OVCAR3 (cell line): ENCODE results near the genes OTUD3 and KIF17.

- RRBS, result no CpG with 5 or more reads among the region's 5 CpGs
Observed at GRCh38 chr1:19682325-19682851, 17.7 kb downstream of the HTR6 start.

DNA sequence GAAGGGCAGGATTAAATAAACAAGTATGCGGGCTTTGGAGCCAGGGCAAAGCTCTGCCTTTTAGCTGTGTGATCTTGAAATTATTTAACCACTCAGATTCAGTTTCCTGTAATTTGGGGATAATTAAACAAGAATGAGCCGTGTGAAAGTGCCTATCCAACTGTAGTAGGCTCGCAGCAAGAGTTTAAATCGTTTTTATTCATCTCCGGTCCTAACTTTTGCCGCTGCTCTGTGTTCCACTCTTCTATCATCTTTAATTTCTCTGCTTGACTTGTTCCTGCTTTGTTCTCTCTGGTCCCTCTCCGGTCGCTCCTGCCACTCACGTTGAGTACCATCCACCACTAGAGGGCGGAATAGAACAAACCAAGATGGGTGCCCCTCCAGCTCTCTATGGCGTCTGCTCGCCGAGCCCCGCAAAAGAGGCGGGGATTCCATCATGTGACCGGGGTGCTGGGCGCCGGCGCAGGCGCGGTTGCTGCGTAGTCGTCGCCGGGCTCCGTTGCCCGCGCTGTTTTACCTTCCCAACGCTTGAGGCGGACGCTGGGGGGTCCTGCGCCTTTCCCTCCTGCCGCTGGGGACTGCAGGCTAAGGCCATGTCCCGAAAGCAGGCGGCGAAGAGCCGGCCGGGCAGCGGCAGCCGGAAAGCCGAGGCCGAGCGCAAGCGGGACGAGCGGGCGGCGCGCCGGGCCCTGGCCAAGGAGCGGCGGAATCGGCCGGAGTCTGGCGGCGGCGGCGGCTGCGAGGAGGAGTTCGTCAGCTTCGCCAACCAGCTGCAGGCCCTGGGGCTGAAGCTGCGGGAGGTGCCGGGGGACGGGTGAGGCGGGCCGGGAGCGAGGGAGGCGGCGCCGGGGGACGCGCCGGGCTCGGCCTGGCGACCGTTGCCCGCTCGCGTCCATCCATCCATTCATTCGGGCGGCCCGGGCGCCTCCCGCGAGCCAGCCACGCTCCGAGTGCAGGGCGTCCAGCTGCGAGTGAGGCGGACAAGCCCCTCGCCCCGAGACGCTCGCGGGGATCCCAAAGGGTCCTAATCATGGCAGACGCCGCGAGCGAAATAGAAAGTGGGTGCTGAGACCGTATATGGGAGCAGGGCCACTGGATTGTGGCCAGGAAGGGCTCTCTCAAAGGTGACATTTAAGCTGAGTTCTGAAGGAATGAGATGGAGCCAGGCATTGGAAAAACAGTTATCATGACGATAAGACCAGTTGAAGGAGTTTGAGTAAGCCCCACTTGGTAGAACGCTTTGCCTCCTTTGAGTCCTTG is at the start of gene OTUD3:
TSS of gene OTUD3 (plus strand) at position 475 of the 1,260 bp plus-strand sequence.
- RRBS, result 5% methylated on average over 32 of the region's 102 CpGs

DNA sequence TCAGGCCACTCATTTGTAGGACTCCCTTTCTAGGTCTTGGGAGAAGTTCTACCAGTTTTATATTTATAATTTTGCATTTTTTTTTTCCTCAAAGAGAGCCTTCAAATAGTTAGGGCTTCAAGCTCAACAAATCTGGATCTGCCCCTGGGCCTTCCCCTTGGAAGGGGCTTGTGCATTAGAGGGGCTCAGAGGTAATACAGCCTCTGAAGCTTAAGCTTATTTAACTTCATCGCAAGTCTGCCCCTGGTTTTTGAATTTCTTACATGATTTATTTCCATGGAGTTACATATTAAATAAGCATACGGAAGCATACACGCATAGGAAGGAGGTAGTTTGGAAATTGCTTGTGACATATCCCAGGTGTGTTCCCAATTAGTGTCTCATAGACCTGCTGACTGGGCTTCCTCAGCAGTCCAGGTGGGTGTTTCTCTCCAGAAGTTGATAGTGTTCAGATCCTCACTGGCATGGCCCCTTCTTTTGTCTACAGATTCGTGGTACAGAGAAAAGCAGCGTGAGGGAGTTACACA is 14.9 kb downstream of the OTUD3 start:
- RRBS, result no CpG with 5 or more reads among the region's 5 CpGs

DNA sequence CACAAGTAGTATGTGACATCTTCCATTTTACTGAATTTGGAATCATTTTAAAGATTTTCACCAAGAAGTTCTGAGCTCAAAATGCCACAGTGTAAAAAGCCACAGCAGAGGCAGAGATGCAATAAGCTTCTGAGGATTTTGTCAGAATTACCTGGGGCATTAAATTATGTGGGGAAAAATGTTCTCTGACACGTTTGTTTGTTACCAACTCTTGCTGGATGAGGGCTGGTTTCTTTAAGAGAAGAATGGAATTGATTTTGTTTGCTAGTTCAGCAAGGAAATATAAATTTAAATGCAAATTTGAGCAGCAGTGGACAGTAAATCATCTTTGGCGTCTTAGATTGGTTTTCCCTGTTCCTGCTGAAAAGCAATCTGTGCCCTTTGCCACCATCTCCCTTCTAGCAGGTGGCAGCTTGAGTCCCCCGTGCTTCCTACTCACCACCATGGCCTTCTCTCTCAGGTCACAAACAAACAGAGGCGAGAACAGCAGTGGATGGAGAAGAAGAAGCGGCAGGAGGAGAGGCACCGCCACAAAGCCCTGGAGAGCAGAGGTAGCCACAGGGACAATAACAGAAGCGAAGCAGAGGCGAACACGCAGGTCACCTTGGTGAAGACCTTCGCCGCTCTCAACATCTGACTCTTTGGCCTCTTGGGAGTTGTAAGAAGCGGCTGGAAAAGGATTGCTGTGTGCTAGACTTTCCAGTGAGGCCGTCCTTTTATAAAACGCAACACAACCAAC is 16.1 kb downstream of the PLA2G2E start:
- RRBS, result no CpG with 5 or more reads among the region's 14 CpGs

- RRBS, result no CpG with 5 or more reads among the region's 7 CpGs
Observed at GRCh38 chr1:20184533-20184931, 1.4 kb upstream of the UBXN10 start.

- RRBS, result no CpG with 5 or more reads among the region's 41 CpGs
Observed at GRCh38 chr1:20242805-20243595, 47.7 kb upstream of the VWA5B1 start.

- RRBS, result 5% methylated on average over 10 of the region's 65 CpGs
Observed at GRCh38 chr1:20366387-20366972, 75.8 kb downstream of the VWA5B1 start.

DNA sequence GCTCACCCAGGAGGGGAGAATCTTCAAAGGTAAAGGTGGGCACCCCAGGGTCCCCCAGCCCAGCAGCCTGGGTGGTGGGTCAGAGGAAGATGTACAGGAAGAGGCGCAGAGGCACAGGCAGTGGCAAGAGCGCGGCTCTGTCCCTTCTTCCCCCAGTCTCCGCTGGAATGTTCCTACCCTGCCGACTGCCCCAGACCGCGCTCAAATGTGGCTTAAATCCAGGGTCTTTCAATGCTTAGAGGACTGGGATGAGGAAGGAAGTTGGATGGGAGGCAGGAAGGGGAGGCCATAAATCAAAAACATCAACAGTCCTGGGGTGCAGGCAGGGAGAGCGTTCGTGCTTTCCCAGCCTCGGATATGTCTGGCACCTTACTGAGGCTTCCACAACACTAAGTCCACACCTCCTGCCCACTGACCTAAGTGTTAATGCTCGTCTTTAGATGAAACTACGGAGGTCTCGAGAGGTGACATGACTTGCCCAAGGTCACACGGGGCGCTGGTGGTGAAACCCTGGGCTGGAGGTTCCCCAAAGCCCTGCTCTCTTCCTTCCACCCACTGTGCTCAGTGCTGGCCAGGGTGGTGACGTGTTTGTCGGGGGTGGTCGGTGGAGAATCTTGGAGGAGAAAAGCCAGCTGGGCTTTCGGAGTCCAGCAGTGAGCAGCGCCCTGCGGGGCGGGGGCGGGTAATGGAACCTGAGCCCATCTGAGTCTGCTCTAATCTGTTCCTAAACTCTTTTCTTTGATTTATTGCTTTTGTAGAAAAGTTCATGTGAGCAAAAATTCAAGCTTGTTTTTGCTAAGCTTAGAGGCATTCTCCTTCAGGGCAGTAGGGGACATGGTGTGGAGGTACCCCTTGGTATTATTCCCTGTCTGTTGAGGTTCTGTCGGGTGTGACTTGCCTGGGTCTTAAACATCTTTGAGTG is 619 bp downstream of the CDA start:
- RRBS, result no CpG with 5 or more reads among the region's 24 CpGs

- RRBS, result no CpG with 5 or more reads among the region's 7 CpGs
Observed at GRCh38 chr1:20604613-20605156, 15.8 kb downstream of the CDA start.

GRCh38 chr1:20717384-20718422 is at the start of gene KIF17:
TSS of gene KIF17 (minus strand) at chr1:20718007.
- RRBS, result 9% methylated on average over 38 of the region's 119 CpGs

DNA sequence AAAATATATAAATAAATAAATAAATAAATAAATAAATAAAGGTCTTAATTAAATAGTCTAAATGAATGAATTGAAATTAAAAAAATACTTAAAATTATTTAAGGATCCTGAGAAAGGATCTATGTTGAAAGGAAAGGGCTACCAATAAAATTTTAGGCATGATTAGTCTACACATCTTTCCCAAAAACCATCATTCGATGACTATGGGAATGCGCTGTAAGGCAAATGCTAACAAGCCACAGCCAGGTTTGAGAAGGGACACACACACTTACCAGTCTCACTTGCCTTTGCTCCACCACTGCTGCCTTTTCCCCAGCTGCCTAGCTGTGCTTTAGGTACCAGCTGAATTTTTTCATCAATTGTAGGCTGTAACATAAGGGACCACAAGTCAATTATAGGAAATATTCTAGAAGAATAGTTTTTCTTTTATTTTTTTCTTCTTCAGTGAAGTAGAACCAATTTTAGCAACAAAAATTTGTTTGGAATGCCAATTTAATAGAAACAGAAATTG is 67.7 kb upstream of the HP1BP3 start:
- RRBS, result no CpG with 5 or more reads among the region's 2 CpGs

- RRBS, result no CpG with 5 or more reads among the region's 7 CpGs
Observed at GRCh38 chr1:20893457-20893908, 106.4 kb upstream of the HP1BP3 start.

GRCh38 chr1:21069483-21069861 is 107.2 kb downstream of the EIF4G3 start:
- RRBS, result no CpG with 5 or more reads among the region's 3 CpGs

DNA sequence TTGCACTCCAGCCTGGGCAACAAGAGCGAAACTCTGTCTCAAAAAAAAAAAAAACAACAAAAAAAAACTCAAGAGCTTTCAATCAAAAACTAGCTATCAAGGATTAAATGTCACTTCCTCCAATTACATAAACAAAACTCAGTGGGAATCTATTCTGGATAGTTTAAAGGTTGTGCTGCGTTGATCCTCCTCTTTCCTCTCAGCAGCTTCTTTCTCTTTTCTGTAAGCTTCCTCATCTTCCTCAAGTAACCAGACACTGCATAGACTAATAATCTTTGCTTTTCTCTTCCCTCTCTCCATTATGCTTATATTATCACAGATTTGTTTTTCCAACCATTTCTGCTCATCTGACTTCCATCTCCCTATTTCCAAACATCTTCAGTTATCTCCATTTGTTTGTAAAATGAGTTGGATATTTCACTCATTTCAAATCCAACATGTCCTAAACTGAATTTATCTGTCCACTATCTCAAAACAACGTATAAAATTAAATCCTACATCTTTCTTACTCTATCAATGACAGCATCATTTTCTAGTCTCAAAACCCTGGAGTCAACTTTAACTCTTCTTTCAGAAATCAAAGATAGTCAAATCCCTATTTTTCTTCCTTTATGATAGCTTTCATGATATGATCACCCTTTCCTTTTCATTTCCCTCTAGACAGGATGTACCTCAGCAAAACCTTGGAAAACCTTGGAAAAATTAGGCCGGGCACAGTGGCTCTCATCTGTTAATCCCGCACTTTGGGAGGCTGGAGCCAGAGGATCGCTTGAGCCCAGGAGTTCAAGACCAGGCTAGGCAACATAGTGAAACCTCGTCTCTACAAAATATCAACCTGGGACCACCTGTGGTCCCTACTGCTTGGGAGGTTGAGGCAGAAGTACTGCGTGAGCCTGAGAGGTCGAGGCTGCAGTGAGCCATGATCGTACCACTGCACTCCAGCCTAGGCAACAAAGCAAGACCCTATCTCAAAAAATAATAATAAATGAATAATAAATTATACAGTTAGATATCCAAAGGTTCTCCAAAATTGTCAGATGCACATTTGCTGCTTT is 20.3 kb downstream of the EIF4G3 start:
- RRBS, result no CpG with 5 or more reads among the region's 10 CpGs

- RRBS, result no CpG with 5 or more reads among the region's 13 CpGs
Observed at GRCh38 chr1:21294247-21295044, 4.2 kb upstream of the ECE1 start.

DNA sequence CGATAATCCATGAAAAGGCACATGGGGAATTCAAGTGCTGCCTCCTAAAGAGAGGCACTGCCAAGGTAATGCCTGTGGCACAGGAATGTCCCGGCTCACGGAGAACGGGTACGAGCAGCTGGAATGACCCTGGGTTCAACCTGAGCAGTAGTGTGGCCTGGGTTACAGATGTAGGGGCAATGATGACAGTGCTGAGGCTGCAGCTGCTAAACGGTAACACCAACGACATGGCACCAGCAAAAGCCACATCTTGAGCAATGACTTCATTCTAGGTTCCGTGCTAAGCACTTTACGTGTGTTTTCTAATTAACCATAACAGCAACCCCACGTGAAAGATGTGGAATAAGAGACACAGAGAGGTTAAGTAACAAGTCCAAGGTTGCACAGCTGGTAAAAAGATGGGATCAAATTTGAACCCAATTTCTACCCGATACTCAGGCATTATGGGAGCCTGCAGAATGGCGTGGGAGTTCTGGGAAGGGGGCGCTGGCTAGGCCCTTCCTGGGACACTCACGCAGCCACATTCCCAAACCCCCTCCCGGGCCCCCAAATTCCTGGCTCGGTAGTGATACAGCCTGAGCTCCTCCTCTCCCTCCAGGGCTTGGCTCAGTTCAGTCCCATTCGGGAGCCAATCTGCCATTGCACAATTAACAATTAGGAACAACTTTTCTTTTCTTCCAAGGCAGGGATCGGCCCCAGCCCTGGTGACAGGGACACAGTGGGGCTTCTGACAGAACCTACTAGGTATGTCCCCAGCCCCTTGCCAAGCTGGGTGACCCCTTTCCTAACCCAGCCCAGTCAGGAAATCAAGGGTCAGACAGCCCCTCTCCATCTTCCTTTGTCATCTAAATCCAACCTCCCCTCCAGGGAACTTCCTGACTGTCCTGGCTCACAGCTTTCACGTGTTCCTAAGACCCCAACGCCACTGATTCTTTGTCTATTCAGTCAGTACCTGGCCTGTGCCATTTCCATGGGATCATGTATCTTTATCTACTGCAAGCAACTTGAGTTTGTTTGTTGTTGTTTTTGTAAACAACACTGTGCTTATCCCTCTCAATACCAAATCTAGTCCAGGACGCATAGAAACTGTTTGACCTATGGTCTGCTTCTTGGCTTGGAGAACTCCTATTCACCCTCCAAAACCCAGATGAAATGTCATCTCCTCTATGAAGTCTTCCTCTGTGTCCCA is 23.9 kb upstream of the ECE1 start:
- RRBS, result no CpG with 5 or more reads among the region's 21 CpGs

- RRBS, result no CpG with 5 or more reads among the region's 6 CpGs
Observed at GRCh38 chr1:21322675-21323026, 32.4 kb upstream of the ECE1 start.

GRCh38 chr1:21397642-21398183 is 42.2 kb upstream of the NBPF3 start:
- RRBS, result 94% methylated on average over 3 of the region's 16 CpGs

GRCh38 chr1:21635028-21635656 is 34.0 kb downstream of the RAP1GAP start:
- RRBS, result no CpG with 5 or more reads among the region's 9 CpGs

- RRBS, result no CpG with 5 or more reads among the region's 10 CpGs
Observed at GRCh38 chr1:21678760-21679285, 9.7 kb upstream of the RAP1GAP start.